A375 (cell line): ENCODE data around the gene CARD9.

DNA sequence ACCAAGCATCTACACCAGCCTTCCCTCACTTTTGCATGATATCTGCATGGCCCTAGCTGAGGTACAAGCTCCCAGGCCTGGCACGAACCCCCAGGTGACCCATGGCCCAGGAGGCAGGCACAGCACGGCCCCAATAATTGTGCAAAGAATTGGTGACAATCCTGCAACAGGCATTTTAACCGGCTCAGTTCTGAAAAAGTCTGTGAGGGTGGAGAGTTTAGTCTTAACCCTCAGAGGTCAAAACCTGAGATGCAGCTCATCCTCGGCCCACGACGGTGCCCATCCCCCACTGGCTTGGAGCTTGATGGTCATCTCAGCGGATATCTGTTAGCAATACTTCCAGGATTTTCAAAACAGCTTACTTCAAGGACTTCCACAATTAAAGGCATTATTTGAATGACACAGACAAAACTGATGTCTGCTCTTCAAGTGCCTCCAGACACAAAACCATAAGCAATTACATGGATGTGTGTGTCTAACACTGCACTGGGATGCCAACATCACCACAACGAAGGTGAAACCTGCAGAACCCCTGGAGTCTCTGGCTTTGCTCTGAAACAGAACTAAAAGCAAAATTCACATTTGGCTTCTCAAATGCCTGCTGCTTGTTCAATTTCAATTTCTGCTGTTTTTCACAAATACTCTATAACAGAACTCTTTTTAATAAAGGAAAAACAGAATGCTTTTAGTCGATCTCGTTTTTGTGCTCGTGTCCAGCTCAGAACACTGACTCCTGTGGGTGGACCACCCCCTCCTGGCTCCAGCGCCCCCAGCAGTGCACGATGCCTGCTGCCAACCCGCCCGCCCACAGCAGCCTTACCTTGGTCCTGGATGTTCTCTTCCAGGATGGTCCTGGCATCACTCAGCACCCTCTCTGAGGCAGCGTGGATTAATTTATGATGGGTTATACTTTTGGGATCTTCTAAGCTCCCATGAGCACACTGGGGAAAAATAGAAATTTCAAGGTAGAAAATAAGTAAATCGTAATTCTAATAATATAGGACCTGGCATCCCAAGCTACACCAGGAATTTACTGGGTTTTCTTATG is 6.4 kb downstream of the UBAC1 start:
- RAMPAGE, long total RNA: no peak

DNA sequence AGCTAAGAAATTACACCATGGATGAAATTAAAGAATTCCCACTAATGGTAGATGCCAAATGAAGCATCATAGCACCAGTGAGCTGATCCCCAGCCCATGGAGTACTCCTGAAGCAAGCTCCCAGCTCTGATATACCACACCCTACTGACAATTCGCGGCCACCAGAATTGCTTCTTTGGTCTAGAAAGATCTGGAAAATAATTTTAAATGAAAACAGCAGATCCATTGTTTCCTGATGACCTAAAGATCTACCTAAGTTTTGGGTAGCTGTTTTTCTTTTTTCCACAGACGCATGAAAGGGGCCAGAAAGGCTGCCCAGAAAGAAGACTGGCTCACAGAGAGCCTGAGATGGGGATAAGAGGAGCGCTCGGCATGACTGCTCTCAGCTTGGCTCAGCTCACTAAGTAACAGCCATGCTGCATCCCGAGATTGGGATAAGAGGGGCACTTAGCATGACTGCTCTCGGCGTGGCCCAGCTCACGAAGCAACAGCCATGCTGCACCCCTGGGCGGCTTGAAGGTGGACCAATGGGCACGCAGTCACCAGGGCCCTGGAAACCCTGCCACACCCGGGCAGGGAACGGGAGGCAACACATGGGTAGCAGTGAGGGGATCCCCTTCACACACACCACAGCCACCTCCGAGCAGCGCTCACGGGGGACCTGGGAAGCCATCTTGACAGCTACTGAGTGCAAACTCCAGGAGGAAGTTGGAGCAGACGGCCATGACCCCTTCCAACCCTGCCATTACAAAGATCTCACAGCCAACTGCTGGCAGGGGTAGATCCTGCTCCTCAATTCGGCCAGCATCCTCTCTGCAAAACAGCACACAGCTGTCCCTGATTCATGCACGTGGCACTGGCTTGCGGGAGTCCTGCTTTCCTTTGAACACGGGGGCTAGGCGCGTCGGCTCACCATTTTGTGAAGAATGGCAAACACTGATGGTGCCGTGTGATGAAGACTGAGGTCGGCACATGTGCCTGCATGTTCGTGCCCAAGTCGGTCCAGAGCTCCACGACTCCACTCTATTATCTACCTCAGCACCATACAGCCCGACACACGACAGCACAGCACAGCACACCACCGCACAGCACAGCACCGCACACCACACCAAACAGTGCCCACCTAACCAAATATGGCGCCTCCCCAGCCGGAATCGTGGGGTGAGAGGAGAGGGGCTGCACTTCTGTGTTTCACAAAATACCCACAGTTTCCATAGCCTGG is 5.2 kb downstream of the UBAC1 start:
- RAMPAGE, long total RNA: no peak

DNA sequence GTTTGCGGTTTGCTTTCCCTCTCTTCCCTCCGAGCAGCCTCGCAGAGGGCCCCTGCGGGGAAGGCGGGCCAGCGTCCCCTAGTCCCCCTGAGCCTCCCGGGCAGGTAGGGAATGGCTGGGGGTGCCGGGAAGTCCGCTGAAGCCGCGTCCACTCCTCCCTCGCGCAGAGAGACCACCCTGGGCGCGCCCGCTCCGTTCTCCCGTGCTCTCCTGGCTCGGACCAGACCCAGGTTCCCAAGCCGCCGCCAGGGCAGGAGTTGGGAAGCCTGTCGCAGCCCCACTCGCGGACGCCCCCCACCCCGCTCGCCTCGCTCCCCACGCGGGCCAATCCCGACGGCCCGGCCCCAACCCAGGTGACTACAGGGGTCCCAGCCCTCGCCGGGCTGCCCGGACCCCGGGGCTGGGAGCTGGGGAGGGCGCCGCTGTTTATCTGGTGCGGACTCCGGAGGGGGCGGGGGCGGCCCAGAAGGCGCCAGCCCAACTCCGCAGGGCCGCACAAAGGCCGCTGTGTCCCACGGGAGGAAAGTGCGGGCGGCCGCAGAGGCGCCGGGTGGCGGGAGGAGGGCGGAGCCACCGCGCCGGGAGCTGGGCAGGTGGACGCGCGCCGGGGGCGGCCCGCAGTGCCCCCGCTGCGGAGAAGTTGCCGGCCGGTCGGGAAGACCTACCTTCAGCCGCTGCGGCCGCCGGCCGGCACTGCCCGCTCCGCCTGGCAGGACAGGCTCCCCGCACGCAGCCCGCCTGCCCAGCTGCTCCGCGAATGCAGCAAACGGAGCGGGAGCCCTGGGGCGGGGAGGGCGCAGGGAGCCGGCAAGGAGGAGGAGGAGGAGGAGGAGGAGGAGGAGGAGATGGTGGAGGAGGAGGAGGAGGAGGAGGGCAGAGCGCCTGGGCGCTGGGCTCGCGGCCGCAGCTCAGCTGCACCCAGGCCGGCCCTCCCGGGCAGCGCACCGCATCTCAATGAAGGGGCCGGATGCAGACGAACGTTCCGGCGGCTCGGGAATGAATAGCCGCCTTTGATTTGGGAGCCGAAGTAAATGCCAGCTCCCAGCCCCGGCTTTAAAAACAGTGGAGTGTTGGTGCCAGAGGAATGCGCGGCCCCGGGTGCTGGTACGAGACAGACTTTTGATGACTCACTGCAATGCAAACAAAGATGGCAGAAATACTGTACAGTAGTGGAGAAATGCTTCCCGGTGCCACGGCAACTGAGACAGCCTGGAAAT is 43.6 kb downstream of the NACC2 start:
- RAMPAGE, long total RNA: no peak

DNA sequence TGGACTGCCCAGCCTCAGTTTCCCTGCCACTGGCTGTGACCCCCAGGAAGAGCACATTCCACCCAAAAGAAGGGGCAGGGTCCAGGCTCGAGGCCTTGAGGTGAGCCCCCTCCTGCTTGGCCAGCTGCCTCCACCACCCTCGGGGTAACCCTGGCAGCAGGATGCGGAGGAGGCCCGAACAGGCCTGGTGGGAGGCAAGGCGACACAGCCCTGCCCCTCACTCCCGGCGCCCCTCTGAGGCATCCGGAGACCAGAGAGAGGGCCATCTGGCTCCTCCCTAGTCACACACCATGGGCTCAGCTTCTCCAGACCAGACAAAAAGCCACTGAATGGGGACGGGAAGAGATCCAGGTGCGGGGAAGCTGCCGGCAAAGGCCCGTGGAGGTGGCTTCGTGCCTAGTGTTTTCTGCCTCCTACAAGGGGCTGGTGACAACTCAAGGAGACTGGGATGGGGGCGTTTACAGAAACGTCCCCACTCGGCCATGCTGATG is 42.1 kb downstream of the NACC2 start:
- RAMPAGE, long total RNA: no peak

GRCh38 chr9:136087989-136088520 is 7.0 kb downstream of the NACC2 start:
- RAMPAGE, long total RNA: no peak

DNA sequence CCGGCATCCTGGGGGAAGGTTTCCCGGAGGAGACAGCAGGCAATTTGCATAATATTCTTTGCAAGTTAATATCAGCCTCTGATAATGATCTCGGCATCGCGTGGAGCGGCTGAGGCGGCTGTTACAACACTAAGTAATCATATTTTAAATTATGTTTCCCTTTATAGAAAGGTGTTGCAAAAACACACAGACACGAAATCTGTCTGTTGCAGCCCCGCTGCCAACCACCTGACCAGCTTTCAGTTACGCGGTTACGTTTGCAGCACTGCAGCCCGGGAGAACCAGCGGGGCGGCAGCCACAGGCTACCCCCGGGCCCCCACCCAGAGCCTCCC is 6.3 kb downstream of the NACC2 start:
- RAMPAGE, long total RNA: no peak

GRCh38 chr9:136132741-136133729 is 14.4 kb upstream of the TMEM250 start:
- RAMPAGE, long total RNA: no peak

DNA sequence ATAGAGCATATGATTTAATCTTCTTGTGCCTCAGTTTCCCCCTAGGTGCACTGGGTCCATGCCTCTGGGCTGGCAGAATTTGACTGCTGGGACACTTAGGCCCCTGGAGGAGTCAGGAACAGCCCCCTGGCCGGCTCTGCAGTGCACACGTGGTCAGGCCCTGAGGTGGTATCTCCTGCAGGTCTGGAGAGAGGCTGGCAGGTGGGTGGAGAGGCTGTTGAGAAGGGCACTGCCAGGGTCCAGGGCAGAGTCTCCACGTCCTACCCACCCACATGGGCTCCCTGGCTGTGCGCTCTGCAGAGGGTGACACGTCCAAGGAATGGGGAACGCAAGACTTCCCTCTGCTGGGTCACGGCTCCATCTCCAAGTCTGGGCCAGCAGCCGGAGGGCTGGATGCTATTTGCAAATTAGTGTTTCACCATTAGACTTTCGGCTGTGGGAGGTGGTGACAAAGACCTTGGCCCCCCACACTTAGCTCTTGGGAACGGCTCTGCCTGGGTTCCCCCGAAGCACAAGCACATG is 25.5 kb upstream of the TMEM250 start:
- RAMPAGE, long total RNA: no peak

- RAMPAGE, long total RNA: no peak
These were observed 33.7 kb downstream of the LHX3 start for GRCh38 chr9:136171047-136171877.

- RAMPAGE, long total RNA: no peak
These were observed 597 bp downstream of the GPSM1 start for GRCh38 chr9:136328025-136328247.

GRCh38 chr9:136338511-136339221 is 11.3 kb downstream of the GPSM1 start:
- RAMPAGE, long total RNA: no peak

- RAMPAGE, long total RNA: no peak
These were observed 13.3 kb downstream of the GPSM1 start for GRCh38 chr9:136340509-136341074.

DNA sequence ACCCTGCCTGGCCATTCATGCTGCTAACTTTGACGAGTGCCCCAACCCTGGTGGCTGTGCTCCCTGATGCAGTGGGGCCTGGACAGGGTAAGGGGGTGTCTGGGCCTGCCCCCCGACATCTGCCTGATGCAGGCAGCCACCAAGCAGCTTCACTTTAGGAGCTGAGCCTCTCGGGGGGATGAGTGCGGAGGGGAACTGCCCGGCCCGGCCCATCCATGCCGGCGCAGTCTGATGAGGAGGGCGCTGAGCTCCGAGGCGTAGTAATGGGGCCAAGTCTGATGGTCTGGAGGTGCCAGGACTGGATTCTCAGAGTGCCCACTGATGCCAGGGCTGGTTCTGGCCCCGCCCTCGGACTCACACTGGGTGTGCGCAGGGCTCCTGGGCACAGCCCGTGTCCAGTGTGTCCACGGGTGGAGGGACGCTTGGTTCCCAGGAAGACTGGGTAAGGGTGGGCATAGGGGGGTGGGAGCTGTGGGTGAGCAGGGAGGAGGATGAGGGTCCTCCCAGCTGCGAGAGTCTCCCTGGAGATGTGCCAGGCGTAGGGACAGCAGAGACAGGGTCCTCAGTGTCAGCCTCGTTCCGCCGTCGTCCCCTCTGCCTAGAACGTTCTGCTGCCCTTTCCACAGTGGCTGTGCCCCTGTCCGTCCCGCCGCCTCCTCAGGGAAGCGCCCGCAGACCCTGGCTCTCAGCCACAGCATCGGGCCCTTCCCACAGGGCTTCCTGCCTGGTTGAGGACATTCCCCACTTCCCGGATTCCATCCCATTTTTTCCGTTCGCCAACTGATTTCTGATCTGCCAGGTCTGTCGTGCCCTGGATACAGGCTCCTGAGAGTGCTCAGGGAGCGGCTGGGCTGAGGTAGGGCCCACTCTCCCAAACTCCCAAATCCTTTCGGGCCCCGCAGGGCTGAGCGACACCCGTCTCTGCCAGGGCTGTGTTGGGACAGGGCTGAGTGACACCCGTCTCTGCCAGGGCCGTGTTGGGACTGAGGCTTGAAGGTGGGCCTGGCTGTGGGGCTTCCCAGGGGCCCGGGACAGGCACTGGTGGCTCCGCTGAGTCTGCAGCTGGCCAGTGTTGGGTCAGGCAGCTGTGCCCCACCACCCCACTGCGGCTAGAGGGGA is 16.2 kb downstream of the DNLZ start:
- RAMPAGE, long total RNA: no peak

- RAMPAGE, long total RNA: no peak
These were observed 556 bp downstream of the DNLZ start for GRCh38 chr9:136362837-136363538.

GRCh38 chr9:136373537-136374016 is at the start of gene CARD9:
Gene CARD9, minus strand, starts transcription at chr9:136373669.
- RAMPAGE, long total RNA: no peak

DNA sequence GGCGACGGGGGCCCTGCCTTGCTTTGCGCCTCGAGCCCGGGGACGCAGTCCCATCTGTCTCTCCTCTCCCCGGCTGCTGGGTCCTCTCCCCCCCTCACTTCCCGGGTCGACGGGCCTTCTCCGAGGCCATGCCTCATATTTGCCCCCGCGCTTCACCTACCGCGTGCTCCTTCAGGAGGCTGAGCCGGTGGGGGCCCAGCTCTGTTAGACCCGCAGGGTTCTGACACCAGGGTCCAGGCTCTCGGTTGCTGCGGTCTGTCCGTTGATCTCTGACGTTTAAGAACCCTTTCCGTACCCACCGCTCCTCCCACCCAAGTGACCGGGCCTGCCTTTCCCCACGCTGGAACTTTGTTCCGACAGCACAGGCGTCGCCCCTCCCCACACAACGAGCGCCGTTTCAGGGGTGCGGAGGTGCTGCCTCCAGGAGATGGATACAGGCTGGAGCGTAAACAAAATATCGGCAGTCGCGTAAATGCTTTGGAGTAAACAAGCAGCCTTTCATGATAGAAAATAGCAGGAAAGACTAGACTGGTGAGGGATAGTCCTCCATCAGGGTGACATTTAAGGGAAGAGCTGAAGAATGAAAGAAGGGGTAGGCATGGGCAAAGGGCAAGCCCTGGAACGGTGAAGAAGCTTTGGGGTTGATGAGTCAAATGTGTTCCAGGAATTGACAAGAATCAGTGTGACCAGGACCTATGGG is 567 bp downstream of the PMPCA start:
- RAMPAGE, long total RNA: no peak

- RAMPAGE, long total RNA: no peak
These were observed 22.6 kb upstream of the SEC16A start for GRCh38 chr9:136505347-136505860.

DNA sequence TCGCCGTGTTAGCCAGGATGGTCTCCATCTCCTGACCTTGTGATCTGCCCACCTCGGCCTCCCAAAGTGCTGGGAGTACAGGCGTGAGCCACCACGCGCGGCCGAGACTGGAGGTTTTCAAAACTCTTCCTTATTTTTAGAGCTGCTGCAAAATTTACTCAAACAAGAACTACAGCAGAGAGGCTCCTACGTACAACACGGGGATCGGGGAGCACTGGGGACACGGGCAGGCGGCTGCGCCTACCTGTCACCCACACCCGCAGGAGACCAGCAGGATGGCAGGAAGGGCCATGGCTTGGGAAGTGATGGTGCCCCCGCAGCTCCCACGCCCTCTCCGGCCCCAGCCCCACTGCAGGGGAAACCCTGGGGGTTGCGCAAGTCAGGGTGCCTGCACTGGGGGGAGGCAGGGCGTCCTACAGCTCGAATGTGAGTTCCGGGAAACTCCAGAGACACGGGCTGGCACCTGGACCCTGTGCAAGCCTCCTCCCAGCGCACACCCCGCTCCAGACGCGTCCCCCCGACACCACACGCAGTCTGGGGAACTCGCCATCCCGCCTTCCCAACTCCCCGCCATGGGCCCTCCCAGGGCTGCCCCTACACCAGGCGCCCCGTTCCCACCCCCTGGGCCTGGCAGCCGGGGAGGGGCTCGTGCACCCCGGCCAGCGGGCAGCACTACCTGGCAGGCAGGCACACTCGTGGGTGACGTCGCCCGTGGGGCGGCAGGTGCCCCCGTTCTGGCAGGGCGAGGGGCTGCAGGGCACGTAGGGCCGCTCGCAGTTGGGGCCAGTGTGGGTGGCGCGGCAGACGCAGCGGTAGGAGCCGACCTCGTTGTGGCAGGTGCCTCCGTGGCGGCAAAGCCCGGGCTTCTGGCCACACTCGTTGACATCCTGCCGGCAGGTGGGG is 23.4 kb downstream of the NOTCH1 start:
- RAMPAGE, long total RNA: no peak

- RAMPAGE, long total RNA: no peak
These were observed 6.4 kb upstream of the NOTCH1 start for GRCh38 chr9:136552053-136552935.

DNA sequence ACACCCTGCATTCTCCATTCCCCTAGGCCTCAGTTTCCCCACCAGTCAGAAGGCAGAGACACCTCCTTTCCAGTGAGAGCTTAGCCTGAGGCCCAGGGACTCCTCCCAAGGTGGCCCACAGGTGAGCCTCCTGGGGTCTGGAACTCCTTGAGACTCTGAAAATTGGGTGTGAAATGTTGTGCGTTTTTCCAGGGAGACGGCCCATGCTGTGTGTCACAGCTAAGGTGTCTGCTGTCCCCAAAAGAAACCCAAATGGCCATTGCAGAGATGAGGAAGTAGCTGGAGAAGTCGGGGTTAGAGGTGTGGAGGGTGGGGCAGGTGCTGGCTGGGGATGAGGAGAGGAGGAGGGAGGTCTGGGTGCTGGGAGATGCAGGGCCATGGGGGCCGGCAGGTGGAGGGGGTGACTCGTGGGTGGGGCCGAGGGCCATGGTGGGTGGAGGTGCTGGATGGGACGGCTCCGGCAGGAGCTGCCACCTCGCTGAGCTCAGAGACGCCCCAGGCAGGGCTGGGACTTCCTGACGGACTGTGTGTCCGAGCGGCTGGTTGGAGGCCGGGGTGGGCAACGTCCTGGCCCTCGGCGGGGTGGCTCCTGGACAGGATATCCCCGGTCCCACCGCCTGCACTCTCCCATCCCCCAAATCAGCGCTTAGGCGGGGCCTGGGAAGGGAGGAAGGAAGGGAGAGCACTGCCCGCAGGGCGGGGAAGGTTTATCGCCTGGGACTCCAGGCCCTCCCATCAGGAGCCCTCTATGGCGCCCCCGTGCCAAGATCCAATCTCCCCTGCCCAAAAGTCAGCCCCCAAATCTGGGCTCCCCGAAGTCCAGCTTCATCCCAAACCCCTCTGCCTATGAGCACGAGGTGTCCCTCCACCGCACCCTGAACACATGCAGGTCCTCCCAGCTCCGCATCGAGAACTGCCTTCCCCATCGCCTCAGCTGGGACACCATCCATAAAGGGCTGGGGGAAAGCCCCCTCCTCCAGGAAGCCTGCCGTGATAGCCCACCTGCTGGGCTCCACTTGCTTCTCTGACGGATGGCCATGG is 58.1 kb upstream of the NOTCH1 start:
- RAMPAGE, long total RNA: no peak